GM12878 (cell line): Measurements from ENCODE around the genes C9orf152 and MUSK.

GRCh38 chr9:109728990-109729363, 51.0 kb upstream of the PALM2AKAP2 start:
- RAMPAGE, long total RNA = no peak
- RRBS, 2 experiments = no CpG with 5 or more reads among the region's 4 CpGs
CAGE:
- cytosol, long polyA minus RNA = no peak
- cytosol, long polyA plus RNA = no peak
- long polyA plus RNA = no peak
- nucleolus, long total RNA = no peak
- nucleus, long polyA plus RNA = no peak
- nucleus, long total RNA = no peak

- RAMPAGE, long total RNA = no peak
- RRBS, 2 experiments = no CpG with 5 or more reads among the region's 5 CpGs
CAGE:
- cytosol, long polyA minus RNA = no peak
- cytosol, long polyA plus RNA = no peak
- long polyA plus RNA = no peak
- nucleolus, long total RNA = no peak
- nucleus, long polyA plus RNA = no peak
- nucleus, long total RNA = no peak
Observed at GRCh38 chr9:109797517-109798004, 17.6 kb downstream of the PALM2AKAP2 start.

DNA sequence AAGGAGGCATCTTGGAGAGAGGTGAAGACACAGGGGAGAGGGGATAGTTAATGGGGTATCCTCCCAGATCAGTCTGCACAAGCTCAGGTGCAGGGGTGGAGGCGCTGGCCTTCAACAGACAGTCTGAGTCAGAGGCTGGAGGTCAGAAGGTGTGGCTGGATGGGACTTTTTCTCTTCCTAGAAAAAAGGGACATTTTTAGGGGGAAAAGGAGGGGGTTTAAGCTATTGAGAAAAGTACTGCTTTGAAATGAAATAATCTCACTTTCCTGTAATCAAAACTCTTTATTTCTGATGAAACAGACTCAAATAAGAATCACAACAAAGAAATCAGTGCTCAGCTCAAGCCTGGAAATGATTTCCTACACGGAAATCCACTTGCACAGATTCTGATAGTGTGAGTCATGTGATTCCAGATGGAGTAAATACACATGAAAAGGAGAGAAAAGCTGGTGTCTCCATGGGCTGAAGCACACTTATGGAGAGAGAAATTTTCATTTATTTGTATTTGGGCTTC, 131.0 kb downstream of the PALM2AKAP2 start:
- RAMPAGE, long total RNA = no peak
- RRBS, 2 experiments = no CpG with 5 or more reads among the region's 2 CpGs
CAGE:
- cytosol, long polyA minus RNA = no peak
- cytosol, long polyA plus RNA = no peak
- long polyA plus RNA = no peak
- nucleolus, long total RNA = no peak
- nucleus, long polyA plus RNA = no peak
- nucleus, long total RNA = no peak

GRCh38 chr9:109912010-109912431, 132.0 kb downstream of the PALM2AKAP2 start:
- RAMPAGE, long total RNA = no peak
- RRBS, 2 experiments = no CpG with 5 or more reads among the region's 2 CpGs
CAGE:
- cytosol, long polyA minus RNA = no peak
- cytosol, long polyA plus RNA = no peak
- long polyA plus RNA = no peak
- nucleolus, long total RNA = no peak
- nucleus, long polyA plus RNA = no peak
- nucleus, long total RNA = no peak

DNA sequence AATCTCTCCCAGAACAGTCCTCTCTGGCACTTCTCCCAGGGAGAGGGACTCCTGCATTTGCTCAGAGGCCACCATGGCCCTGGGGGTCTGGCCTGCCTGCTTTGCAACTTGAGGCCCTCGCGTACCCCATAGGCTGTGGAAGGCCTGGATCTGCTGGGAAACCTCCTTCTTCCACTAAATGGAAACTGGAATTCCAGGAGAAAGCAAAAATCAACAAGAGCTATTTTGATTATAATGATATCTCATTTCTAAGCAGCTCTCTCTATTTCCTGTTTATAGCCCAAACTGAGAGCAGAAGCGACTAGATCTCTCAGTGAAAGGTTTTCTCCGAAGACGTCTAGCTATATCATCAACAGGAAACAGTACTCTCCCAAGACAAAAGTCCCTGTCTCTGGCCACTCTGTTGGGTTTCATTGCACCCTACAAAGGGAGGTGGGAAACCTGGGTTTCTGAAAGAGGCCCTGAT, 188.2 kb downstream of the PALM2AKAP2 start:
- RAMPAGE, long total RNA = no peak
- RRBS, 2 experiments = no CpG with 5 or more reads among the region's 5 CpGs
CAGE:
- cytosol, long polyA minus RNA = no peak
- cytosol, long polyA plus RNA = no peak
- long polyA plus RNA = no peak
- nucleolus, long total RNA = start-site peak on the minus strand centred at position 299 of the sequence, 35 bp wide, 17 reads
- nucleus, long polyA plus RNA = no peak
- nucleus, long total RNA = no peak

GRCh38 chr9:110136088-110137242, 71.5 kb downstream of the C9orf152 start:
- RAMPAGE, long total RNA = no peak
- RRBS, 2 experiments = no CpG with 5 or more reads among the region's 27 CpGs
CAGE:
- cytosol, long polyA minus RNA = start-site peak on the plus strand at chr9:110136173-110136183, 31 reads; start-site peak on the plus strand at chr9:110136651-110136658, 27 reads; start-site peak on the plus strand at chr9:110136840-110136849, 37 reads
- cytosol, long polyA plus RNA = no peak
- long polyA plus RNA = no peak
- nucleolus, long total RNA = start-site peak on the minus strand at chr9:110136604-110136653, 13 reads
- nucleus, long polyA plus RNA = no peak
- nucleus, long total RNA = no peak

DNA sequence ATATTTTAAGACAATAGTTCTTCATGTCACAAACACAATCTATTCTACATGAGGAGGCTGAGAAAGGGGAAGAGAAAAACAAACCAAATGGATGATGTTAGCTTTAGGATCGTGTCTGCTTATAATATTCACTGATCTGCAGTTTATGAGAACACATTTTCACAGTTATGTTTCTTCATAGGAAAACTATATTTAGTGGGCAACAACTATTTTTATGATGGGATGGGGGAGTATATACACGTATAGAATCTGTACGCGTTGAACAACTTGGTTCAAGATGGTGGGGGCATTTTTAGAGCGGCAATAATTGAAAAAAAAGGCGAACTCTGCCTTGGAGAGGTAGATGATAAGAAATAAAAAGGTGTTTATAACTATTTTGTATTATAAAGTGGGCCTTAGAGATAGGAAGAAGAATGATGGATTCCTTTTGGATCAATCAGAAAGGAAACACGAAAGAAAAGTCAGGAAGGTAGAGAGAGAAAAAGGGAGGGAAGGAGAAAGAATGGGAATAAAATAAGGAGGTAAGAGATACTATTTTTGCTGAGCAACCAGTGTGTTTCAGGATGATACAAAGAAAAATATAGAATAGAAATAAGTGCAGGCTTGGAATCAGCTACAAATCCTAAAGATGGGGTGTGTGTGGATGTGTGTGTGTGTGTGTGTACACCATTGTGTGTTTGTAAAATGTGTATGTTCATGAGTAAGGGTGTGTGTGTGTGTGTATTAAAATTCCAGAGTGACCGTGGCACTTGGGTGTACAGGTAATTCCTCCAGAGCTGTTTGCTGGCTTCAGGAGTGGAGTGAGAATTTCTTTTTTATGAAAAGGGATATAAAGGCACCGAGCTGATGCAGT, 38.6 kb downstream of the C9orf152 start:
- RAMPAGE, long total RNA = no peak
- RRBS, 2 experiments = no CpG with 5 or more reads among the region's 9 CpGs
CAGE:
- cytosol, long polyA minus RNA = no peak
- cytosol, long polyA plus RNA = start-site peak on the plus strand centred at position 80 of the sequence, 40 bp wide, 180 and 200 reads in 2 replicates
- long polyA plus RNA = no peak
- nucleolus, long total RNA = start-site peak on the plus strand centred at position 304 of the sequence, 73 bp wide, 19 reads
- nucleus, long polyA plus RNA = no peak
- nucleus, long total RNA = start-site peak on the plus strand centred at position 349 of the sequence, 244 bp wide, 47 reads

- RAMPAGE, long total RNA = no peak
- RRBS, 2 experiments = no CpG with 5 or more reads among the region's 8 CpGs
CAGE:
- cytosol, long polyA minus RNA = no peak
- cytosol, long polyA plus RNA = no peak
- long polyA plus RNA = no peak
- nucleolus, long total RNA = no peak
- nucleus, long polyA plus RNA = no peak
- nucleus, long total RNA = no peak
Observed at GRCh38 chr9:110170973-110171654, 36.8 kb downstream of the C9orf152 start.

- RAMPAGE, long total RNA = no peak
- RRBS, 2 experiments = no CpG with 5 or more reads among the region's 12 CpGs
CAGE:
- cytosol, long polyA minus RNA = no peak
- cytosol, long polyA plus RNA = no peak
- long polyA plus RNA = no peak
- nucleolus, long total RNA = no peak
- nucleus, long polyA plus RNA = no peak
- nucleus, long total RNA = no peak
Observed at GRCh38 chr9:110207966-110208549, at the start of gene C9orf152. C9orf152 (minus strand) TSS chr9:110208159.

- RAMPAGE, long total RNA = no peak
- RRBS, 2 experiments = under 1 to 2% methylated on average over 8 of the region's 45 CpGs
CAGE:
- cytosol, long polyA minus RNA = no peak
- cytosol, long polyA plus RNA = no peak
- long polyA plus RNA = no peak
- nucleolus, long total RNA = no peak
- nucleus, long polyA plus RNA = no peak
- nucleus, long total RNA = no peak
Observed at GRCh38 chr9:110254998-110255793, 1.1 kb downstream of the TXN start.

GRCh38 chr9:110443444-110443960, 105.8 kb upstream of the TXNDC8 start:
- RAMPAGE, long total RNA = no peak
- RRBS, 2 experiments = no CpG with 5 or more reads among the region's 3 CpGs
CAGE:
- cytosol, long polyA minus RNA = no peak
- cytosol, long polyA plus RNA = no peak
- long polyA plus RNA = no peak
- nucleolus, long total RNA = no peak
- nucleus, long polyA plus RNA = no peak
- nucleus, long total RNA = no peak

GRCh38 chr9:110655531-110656121, 13.0 kb upstream of the MUSK start:
- RAMPAGE, long total RNA = no peak
- RRBS, 2 experiments = no CpG with 5 or more reads among the region's 3 CpGs
CAGE:
- cytosol, long polyA minus RNA = no peak
- cytosol, long polyA plus RNA = no peak
- long polyA plus RNA = no peak
- nucleolus, long total RNA = no peak
- nucleus, long polyA plus RNA = no peak
- nucleus, long total RNA = no peak

DNA sequence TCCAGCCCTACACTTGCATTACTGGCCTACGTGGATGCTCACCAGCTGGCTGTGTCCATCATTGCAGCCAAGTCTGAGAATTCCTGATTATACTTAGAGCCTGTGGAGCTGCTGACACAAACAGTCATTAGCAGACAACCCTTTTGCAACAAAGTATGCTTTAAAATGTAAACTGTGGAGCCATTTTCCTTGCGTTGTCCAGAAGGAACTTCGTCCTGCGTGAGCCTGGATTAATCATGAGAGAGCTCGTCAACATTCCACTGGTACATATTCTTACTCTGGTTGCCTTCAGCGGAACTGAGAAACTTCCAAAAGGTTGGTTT, at the start of gene MUSK:
Gene MUSK, plus strand, starts transcription at position 123 of the 323 bp plus-strand sequence.
- RAMPAGE, long total RNA = no peak
- RRBS, 2 experiments = no CpG with 5 or more reads among the region's 6 CpGs
CAGE:
- cytosol, long polyA minus RNA = no peak
- cytosol, long polyA plus RNA = no peak
- long polyA plus RNA = no peak
- nucleolus, long total RNA = no peak
- nucleus, long polyA plus RNA = no peak
- nucleus, long total RNA = no peak

DNA sequence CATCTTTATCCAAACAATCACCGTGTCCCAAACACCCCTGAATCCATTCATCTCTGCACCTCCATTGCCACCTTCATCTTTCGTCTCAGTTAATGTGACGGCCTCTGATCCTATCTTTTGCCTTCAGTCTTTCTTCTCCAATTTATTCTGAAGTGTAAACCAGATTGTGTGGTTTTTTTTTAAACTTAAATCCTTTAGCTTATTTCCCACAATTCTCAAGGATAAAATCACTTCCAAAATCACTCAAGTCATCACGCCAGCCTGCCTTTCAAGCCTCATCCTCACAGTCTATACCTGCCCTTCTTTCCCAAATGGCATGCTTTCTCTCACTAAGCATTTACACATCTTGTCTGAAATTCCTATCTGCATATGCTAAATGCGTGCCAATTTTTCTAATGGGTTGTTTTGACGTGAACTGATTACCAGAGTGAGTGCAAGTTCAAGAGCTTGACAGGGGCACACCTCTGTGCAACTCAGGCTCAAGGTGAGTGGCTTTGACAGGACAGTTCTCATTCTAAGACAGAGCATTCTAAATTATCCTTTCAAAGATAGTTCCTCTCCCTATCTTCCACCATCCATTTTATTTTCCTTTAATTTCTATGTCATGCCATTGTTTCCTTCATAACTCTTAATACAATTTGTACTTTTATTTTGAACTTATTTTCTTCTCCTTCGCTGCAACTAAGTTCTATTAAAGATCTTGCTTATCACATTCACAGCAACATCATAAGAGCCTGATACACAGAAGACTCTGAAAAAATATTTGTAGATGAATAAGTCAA, 170.2 kb downstream of the LPAR1 start:
- RAMPAGE, long total RNA = no peak
- RRBS, 2 experiments = no CpG with 5 or more reads among the region's 7 CpGs
CAGE:
- cytosol, long polyA minus RNA = no peak
- cytosol, long polyA plus RNA = no peak
- long polyA plus RNA = no peak
- nucleolus, long total RNA = no peak
- nucleus, long polyA plus RNA = no peak
- nucleus, long total RNA = no peak

DNA sequence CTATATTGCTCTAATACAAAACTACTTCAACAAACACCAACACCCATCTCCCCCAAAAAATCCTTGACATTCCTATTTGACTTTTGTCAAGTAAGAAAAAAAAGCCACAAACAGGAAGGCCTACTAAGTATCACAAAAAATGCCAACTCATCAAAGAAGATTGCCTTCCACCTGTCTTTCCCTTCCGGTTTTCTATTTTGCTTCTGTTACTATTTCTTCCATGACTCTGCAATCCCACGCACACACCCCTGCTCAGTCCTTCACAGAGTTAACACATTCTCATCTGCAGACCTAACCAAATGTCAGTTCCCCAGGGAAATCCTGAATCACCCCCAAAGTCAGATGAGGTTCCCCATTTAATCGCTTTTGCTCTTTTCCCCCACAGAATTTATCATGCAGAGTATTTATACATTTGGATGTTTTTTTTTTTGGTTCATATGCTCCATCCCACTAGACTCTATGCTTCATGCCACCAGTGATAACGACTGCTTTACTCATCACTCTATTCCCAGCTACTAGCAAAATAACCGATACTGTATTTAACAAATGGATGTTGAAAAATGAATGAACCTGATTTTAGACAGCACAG, 15.1 kb downstream of the LPAR1 start:
- RAMPAGE, long total RNA = no peak
- RRBS, 2 experiments = no CpG with 5 or more reads among the region's 5 CpGs
CAGE:
- cytosol, long polyA minus RNA = no peak
- cytosol, long polyA plus RNA = no peak
- long polyA plus RNA = no peak
- nucleolus, long total RNA = no peak
- nucleus, long polyA plus RNA = no peak
- nucleus, long total RNA = no peak

- RAMPAGE, long total RNA = no peak
- RRBS, 2 experiments = no CpG with 5 or more reads among the region's 4 CpGs
CAGE:
- cytosol, long polyA minus RNA = start-site peak on the minus strand at chr9:111394215-111394221, 23 reads
- cytosol, long polyA plus RNA = no peak
- long polyA plus RNA = no peak
- nucleolus, long total RNA = no peak
- nucleus, long polyA plus RNA = no peak
- nucleus, long total RNA = no peak
Observed at GRCh38 chr9:111393733-111394464, 63.9 kb upstream of the OR2K2 start.

DNA sequence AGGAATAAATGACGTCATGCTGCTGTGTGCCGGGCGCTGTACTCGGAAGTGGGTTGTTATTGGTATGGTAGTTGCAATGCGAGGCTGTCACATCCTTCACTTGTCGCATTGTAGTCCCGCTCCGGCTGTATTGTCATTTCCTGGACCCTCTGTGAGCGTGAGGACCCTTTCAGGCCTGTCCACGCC, 737 bp downstream of the ZNF483 start:
- RAMPAGE, long total RNA = no peak
- RRBS, 2 experiments = 15 to 28% methylated on average over 6 of the region's 10 CpGs
CAGE:
- cytosol, long polyA minus RNA = no peak
- cytosol, long polyA plus RNA = no peak
- long polyA plus RNA = no peak
- nucleolus, long total RNA = no peak
- nucleus, long polyA plus RNA = no peak
- nucleus, long total RNA = no peak

DNA sequence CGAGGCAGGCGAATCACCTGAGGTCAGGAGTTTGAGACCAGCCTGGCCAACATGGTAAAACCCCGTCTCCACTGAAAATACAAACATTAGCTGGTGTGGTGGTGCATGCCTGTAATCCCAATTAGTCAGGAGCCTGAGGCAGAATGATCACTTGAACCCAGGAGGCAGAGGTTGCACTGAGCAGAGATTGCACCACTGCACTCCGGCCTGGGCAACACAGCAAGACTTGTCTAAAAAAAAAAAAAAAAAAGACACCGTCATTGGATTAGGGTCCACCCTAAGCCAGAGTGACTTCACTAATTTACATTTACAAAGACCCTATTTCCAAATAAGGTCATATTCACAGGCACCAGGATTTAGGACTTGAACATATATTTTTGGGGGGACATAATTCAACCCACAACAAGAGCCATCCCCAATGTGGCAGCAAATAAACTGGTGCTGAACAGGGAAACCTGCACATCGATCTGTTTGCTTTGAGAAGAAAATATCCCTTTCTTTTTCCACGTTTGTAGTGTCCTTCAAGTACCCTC, 3.8 kb upstream of the DNAJC25 start:
- RAMPAGE, long total RNA = no peak
- RRBS, 2 experiments = no CpG with 5 or more reads among the region's 7 CpGs
CAGE:
- cytosol, long polyA minus RNA = no peak
- cytosol, long polyA plus RNA = no peak
- long polyA plus RNA = no peak
- nucleolus, long total RNA = no peak
- nucleus, long polyA plus RNA = no peak
- nucleus, long total RNA = no peak

GRCh38 chr9:111633179-111633979, 2.2 kb downstream of the DNAJC25 start:
- RAMPAGE, long total RNA = no peak
- RRBS, 2 experiments = no CpG with 5 or more reads among the region's 7 CpGs
CAGE:
- cytosol, long polyA minus RNA = no peak
- cytosol, long polyA plus RNA = no peak
- long polyA plus RNA = no peak
- nucleolus, long total RNA = no peak
- nucleus, long polyA plus RNA = no peak
- nucleus, long total RNA = no peak

DNA sequence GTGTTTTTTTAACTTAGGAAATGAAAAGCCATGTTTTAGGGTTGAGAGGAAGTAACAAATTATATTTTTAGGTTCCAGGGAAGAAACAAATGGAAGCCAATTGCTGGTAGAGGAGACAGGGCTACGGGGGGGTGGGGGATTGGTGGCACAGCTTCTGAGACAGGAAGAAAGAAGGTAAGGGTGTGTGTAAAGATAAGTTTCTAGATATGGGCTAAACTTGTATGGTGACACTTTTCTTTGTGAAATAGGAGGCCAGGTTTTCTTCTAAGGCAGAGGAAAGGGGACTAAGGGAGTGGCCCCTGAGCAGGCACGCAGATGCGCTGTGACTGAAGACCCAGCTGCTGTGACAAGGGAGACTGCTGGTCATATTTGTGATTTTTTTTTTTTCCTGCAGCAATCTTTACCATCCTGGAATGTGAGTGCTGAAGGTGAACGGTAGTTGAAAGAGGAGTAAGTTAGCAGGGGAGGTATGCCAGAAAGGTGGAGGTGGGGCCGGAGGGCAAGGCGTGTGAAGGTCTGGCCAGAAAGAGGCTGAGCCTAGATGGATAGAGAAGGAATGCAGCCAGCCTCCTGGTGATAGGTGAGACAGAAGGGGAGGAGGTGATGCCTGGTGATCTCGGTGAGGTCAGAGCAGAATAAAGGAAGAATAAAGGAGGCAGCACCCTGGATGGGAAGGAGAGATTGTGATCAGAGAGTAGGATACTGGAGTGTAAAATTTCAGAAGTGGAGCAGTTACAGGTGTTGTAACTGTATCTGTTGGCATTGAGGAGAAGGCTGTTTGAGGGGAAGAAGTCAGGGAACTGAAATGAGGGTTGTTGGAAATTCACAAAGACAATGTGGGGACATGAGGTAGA, 1.7 kb downstream of the GNG10 start:
- RAMPAGE, long total RNA = no peak
- RRBS, 2 experiments = no CpG with 5 or more reads among the region's 7 CpGs
CAGE:
- cytosol, long polyA minus RNA = no peak
- cytosol, long polyA plus RNA = no peak
- long polyA plus RNA = start-site peak on the plus strand centred at position 269 of the sequence, 460 bp wide, 15 and 17 reads in 2 replicates
- nucleolus, long total RNA = no peak
- nucleus, long polyA plus RNA = no peak
- nucleus, long total RNA = no peak